Retinal pigment epithelial cell (primary cell): ENCODE results near the genes JAZF1 and TRIL.

GRCh38 chr7:27176744-27177206 lies 2.7 kb upstream of the HOXA10 start:
- RRBS, result no CpG with 5 or more reads among the region's 6 CpGs

- RRBS, result no CpG with 5 or more reads among the region's 13 CpGs
Observed at GRCh38 chr7:27182196-27183035, 2.6 kb downstream of the HOXA11 start.

GRCh38 chr7:27184188-27185134 lies 571 bp downstream of the HOXA11 start:
- RRBS, result 1% methylated on average over 30 of the region's 83 CpGs

- RRBS, result no CpG with 5 or more reads among the region's 14 CpGs
Observed at GRCh38 chr7:27201320-27202254, 1.7 kb upstream of the HOXA13 start.

GRCh38 chr7:27242914-27243472 lies 391 bp downstream of the EVX1 start:
- RRBS, result 3% methylated on average over 27 of the region's 46 CpGs

DNA sequence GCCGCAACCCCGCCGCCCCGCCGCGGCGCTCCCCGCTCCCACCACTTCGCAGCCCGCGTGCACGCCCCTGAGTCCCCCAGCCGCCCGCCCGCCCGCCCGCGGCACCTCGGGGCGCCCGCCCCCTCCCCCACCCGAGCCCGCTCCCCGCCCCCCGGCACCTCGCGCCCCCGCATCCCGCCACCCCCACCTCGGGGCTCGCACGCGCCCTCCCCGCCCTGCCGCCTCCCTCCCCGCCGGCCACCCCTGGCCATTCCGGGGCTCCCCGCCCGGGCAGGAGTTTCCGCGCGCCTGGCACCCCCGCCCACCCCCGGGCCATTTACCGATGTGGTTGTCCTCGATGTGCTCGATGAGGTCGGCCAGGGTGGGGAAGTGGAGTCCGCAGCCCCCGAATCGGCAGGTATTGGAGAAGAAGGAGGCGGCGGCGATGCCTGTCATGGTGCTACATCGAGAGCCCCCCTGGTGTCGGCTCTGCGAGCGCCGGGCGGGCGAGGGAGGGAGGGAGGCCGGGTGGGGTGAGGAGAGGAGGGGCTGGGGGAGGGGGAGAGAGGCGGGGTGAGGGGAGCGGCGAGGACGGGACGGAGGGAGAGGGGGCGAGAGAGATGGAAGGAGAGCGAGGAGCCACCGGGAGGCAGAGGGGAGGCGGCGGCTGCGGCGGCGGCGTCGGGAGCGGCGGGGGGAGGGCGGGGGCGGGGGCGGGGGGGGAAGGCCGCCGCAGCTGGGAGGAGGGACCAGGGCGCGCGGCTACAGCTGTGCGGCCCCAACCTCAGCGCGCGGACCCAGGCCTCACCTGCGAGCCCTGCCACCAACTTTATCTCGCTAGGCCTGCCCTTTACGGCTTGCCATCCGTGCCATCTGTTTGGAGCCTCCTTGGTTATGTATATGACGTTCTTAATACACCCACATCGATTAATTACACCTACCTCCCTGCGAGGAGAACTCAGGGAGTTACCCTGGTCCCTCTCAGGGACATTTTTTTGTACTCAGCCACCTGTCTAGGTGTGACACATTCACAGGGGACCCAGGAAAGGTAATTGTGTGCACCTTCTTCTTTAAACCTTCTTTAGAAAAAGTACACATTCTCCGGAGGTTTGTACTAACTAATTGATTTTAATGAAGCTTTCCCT lies at the start of gene JAZF1:
JAZF1 (minus strand) TSS at position 653 of the 1,124 bp plus-strand sequence.
- RRBS, result 1% methylated on average over 17 of the region's 100 CpGs

DNA sequence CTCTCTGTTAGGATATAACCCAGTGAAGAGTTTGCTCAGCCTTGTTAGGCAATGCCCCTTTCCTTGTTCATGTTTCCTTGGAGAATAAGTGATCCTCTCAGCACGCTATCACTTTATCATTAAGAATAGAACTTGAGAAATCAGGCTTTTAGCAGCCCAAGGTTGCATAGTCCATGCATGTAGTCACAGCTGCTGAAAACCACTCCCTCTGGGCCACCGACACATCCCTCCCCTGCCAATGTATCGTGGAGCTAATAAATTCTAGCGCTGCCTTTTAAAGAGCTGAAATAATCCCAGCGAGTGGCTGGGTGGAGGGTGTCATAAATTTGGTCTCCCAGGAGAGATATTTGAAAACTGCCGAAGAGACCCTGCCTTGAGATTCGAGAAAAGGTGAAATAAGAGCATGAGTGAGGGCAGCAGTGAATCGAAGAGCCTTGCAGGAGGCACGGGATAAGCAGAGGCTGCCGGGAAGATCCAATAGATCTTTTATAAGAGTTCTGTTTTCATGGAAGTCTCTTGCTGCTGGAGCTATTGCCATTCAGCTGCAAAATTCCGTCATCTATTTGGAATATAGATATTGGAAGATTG lies 249.9 kb downstream of the TRIL start:
- RRBS, result no CpG with 5 or more reads among the region's 11 CpGs

GRCh38 chr7:28725119-28725572 lies 233.0 kb downstream of the TRIL start:
- RRBS, result no CpG with 5 or more reads among the region's 3 CpGs

DNA sequence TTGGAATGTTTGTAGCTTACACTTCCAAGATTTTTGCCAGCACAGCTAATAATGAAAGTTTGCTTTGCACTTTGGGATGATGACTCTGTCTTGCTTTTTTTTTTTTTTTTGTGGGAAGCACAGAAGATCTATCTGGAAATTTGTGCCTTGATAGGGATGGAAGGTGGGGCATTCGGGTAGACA lies 225.6 kb downstream of the TRIL start:
- RRBS, result no CpG with 5 or more reads among the region's 1 CpG

DNA sequence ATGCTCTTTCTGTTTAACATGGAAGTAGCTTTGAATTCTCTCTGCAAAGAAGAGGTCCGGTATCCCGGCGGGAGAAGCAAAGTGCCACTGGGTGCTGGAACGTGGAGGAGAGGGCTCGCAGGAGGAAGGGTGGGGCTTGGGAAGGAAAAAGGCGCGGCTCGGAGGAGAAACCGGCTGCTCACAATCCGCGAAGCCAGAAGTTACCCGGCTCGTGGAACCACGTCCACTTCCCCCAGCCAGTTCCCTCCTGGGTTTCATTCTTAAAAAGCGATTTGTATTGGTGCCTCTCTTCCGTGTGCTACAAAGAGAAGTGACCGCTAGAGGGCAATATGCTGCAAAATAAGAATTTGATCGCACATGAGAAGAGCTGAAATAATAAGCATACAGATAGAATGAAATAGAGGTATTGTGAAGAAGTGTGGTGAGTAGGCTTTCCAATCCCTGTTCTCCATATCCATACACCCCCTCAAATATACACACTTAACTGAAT lies 31.2 kb downstream of the TRIL start:
- RRBS, result 4% methylated on average over 7 of the region's 18 CpGs

DNA sequence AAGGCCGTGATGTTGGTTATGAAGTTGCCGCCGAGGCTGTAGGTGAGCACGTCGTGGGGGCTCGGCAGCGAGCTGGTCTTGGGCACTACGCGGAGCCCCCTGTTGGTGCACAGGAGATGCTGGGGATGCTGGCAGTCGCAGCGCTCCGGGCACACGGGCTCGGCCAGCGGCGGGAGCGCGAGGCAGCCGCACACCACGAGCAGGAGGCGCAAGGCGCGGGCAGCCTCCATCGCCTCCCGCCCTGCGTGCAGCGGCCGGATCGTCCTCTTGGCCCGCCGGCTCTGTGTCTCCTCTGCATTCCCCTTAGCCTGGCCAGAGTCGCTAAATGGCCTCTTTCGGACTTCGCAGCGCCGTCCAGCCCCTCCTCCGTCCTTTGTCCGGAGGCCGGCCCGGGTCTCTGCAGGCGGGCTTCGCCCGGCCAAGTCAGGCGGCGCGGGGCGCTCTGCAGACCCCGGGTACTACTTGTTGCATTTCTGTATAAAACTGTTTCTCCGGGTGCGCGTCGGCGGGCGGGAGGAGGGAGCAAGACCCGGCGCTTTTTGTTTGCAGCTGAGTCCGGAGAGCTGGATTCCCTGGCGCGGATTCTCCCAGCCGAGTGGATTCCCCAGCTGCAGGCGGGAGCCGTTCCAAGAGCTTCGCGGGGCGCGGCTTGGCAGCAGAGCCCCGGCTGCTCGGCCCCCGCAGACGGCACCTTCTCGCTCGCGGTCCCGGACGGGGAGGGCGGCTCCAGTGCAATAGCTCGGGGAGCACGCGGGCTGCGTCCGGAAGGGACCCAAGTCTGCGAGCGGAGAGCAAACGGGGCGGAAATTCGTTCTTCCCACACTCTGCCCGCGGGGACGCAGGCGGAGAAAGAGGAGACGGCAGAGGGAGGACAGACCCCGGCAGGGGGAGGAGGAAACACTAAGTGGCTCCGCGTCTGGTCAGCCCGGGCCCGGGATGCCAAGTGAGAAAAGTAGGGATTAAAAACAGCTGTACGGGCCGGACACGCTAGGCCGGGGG lies at the start of gene TRIL:
TRIL (minus strand) TSS at position 514 of the 999 bp plus-strand sequence.
- RRBS, result under 1% methylated on average over 43 of the region's 100 CpGs

GRCh38 chr7:29145919-29146307 lies 424 bp downstream of the CPVL start:
- RRBS, result 0% methylated on average over 1 of the region's 21 CpGs

DNA sequence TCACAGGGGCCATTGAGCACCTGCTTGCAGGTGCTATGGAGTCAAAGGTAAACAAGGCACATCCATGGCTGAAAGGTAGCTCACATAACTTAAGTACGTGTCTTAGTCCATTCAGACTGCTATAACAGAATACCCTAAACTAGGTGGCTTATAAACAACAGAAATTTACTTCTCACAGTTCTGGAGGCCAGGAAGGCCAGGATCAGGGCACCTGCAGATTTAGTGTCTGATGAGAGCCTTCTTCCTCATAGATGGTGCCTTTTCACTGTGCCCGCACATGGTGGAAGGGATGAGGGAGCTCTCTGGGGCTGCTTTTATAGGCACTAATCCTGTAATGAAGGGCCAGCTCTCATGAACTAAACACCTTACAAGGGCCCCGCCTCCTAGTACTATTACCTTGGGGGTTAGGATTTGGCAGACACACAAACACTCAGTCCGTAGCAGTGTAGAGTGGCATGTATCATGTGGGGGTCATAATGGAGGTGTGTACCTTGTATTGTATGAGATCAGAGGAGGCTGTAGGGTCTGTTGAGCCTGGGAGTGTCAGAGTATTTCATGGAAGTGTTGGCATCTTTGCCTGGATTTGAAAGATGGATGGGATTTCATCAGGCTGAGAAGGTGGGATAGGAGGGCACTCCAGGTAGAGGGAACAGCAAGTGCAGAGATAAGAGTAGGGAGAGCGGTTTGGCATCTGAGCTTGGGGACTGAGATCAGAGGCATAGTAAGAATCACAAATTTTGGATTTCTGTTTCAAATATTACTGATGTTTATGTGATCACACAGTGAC lies 52.1 kb downstream of the CHN2 start:
- RRBS, result no CpG with 5 or more reads among the region's 5 CpGs

DNA sequence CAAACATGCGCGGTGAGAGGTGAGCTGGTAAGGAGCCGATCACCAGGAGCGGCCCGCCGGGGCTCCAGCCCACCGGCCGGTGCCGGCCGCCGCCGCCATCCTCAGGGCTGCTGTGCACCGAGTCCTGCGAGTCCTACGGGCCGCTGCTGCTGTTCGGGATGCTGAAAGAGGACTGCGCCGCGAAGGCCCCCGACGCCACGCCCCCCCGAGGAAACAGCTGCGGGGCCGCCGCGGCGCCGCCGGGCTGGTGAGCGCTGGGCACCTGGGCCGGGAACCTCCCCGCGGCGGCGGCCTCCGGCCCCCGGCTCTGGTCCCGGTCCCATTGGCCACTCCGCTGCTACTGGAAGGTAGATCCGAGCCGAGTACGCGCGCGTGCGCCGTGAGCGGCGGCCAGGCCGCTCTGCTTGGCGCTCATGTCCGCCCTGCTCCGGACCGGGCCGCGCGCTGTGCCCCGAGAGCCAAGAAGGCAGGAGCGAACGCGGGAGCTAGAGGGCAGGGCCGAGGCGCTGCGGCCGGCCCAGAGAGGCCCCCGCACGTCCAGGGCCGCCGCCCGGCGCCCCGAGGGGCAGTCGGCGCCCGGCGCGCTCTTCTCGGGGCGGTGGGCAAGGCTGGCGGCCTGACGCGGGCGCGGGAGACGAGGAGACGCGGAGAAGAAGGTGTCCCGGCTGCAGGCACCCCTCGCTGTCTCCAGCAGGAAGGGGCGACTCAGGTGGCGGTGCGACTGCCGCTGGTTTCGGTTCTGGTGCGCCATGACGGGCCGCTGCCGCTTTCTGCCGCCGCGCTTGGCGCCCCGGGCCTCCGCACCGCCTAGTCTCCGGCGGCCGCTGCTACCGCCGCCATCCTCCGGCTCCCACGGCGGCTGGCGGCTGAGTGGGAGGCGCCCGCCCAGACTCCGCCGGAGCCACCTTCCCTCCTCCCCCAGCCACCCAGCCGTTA lies 121.3 kb upstream of the WIPF3 start:
- RRBS, result no CpG with 5 or more reads among the region's 121 CpGs

DNA sequence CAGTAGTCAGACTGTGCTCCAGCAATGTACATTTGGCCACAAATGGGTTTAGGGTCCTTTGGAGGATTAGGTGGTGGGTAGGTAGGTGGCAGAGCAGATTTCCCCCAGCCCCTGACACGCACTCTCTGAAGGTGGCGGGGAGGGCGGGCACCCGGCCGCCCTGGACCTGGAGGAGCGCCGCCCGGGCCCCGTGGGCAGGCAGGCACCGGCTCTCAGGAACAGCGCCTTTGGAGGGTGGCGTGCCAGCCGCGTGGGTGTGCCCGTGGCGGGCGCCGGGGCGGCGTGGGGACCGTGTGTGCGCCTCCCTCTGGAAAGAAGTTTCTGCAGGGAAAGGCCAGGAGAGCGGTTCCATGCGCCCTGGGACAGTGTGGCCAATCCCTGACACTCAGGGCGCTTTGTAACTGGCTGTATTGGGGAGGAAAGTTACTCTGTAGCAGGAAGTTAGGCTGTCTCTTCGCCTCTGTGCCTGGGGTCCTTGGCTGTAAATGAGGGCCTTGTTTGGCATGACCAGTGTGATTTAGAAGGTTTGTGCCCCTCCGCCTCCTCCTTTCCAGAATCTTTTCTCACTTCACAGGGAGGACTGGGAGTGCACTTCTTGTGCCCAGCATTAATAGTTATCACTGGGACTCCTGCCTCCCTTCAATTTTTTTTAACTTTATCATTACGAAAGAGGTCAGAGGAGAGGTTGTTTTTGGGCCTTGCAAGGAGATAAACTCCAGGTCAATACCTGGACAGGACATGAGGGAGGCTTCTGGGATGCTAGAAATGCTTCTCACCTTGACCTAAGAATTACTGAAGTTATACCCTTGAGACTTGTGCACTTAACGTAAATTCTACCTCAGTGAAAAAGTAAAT lies 1.2 kb downstream of the WIPF3 start:
- RRBS, result 4% methylated on average over 9 of the region's 29 CpGs

DNA sequence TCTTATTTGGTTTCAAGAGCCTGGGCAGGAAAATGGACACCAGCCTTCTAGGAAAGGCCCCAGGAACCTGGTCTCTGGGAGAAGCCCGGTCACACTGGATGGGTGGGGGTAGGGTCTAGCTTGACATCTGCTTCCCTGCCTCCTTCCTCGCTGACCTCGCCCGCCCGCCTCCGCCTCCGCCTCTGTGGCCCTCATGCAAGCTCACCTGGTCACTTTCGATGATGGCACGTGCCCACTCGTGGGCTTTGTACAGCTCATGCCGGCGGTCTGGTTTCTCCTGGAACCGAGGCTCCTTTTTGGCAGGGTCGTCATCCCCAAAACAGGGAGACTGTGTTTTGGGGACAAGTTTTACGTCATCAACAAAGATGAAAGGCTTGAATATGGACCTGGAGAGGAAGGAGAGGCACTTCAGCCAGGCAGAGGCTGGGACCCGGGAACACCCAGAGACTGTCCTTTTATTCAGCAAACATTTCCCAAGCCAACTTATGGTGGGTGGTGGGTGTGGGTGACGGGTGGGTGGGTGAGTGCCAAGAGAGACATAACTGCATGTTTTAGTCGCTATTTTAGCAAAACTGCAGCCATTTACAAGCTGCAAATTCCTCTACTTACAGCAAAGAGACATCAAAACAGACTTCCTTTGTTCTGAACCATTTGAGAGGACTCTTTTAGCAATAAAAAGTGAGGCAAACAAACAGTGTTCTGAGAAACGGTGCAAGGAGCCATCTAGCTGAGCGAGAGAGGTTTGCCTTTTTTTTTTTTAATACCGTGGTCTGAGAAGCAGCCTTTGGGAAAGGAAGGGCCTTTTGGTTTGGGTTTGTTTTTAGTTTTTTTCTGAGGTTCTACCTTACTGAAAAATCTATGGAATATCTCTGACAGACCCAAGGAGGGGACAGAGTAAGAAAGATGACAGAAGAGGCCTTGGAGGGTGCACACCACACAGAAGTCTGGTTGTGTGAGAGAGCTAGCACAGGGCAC lies 63.1 kb downstream of the SCRN1 start:
- RRBS, result no CpG with 5 or more reads among the region's 21 CpGs

- RRBS, result no CpG with 5 or more reads among the region's 4 CpGs
Observed at GRCh38 chr7:29932157-29932476, 57.5 kb downstream of the SCRN1 start.

DNA sequence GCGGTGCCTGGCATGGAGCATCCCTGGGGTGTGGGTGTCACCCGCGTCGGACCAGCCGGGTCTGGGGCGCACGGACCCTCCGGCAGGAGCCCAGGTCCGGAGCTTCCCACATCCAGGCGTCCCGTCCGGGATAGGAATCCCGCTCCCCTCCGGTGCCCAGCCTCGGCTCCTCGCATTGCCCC lies 733 bp downstream of the MTURN start:
- RRBS, result 0% methylated on average over 2 of the region's 16 CpGs

GRCh38 chr7:30143782-30144181 lies 9.0 kb downstream of the MTURN start:
- RRBS, result no CpG with 5 or more reads among the region's 1 CpG

GRCh38 chr7:30175057-30175528 lies 40.3 kb downstream of the MTURN start:
- RRBS, result no CpG with 5 or more reads among the region's 9 CpGs